ENCODE measurements around the gene RASGRF2.

DNA sequence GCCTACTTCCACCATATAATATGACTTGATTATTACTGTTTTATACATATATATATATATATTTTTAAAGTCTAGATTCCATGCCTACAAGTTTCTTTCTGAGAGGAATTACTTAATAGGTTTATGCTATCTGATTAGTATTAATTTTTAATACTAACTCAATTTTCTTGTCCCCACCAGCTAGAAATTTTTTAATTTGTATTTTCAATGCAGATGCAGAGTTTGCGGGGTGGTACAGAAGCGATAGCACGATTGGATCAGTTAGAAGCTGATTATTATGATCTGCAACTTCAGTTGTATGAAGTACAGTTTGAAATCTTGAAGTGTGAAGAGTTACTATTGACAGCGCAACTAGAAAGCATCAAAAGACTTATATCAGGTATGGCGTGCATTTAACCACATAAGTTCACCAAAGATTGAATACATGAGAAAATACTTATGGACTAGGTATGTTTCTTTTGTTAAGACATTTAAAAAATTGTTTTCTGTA lies 64.1 kb downstream of the JMY start:
- RRBS = no CpG with 5 or more reads among the region's 5 CpGs
CAGE:
- cytosol, long polyA plus RNA = no peak
- long polyA plus RNA = no peak
- nucleus, long polyA plus RNA = no peak

GRCh38 chr5:79401927-79402179 lies 112.1 kb downstream of the HOMER1 start:
CAGE:
- cytosol, long polyA plus RNA = no peak
- long polyA plus RNA = no peak
- nucleus, long polyA plus RNA = no peak

GRCh38 chr5:79618202-79618668 lies 6.0 kb downstream of the TENT2 start:
- RRBS = no CpG with 5 or more reads among the region's 3 CpGs
CAGE:
- cytosol, long polyA plus RNA = no peak
- long polyA plus RNA = no peak
- nucleus, long polyA plus RNA = no peak

- RRBS = no CpG with 5 or more reads among the region's 3 CpGs
CAGE:
- cytosol, long polyA plus RNA = no peak
- long polyA plus RNA = no peak
- nucleus, long polyA plus RNA = no peak
Measured at GRCh38 chr5:79753833-79754238, 64.2 kb downstream of the CMYA5 start.

DNA sequence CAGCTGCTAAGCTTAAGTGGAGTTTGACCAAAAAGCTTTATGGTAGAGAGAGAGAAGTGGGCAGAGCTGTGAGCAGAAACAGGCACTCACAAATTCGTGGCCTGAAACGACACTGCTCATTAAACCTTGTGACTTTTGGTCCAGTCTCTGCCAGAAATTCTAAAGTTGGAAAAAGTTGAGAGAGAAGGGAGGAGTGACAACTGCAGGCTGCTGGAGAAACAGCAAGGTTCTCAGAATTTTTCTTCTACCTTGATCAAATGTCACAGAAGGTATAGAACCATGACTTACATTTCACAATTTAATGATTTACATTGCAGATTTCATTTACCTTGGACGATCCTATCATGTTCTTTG lies 131.4 kb downstream of the MTX3 start:
- RRBS = no CpG with 5 or more reads among the region's 3 CpGs
CAGE:
- cytosol, long polyA plus RNA = no peak
- long polyA plus RNA = no peak
- nucleus, long polyA plus RNA = no peak

- RRBS = no CpG with 5 or more reads among the region's 10 CpGs
CAGE:
- cytosol, long polyA plus RNA = no peak
- long polyA plus RNA = no peak
- nucleus, long polyA plus RNA = no peak
Measured at GRCh38 chr5:79875077-79875710, 115.9 kb downstream of the MTX3 start.

DNA sequence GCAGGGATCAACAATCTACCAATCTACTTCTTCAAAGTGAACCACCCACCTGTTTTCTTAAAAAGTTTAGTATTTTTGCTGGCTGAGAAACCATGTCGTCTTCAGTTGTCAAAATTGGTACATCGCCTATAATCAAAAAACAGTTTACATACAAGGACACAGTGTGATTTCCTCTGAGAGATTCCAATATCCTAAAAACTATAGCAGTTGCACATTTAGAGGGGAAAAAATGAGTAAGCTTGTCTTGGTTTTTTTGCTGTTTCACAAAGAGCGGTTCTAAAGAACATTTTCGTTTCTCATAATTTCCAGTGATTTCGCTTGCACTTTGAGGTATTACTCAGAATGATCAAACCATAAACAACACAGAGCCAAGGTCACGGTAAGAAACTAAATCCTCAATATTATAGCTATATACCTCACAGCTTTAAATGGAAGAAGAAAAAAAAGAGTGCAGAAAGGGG lies 921 bp downstream of the MTX3 start:
- RRBS = no CpG with 5 or more reads among the region's 6 CpGs
CAGE:
- cytosol, long polyA plus RNA = no peak
- long polyA plus RNA = no peak
- nucleus, long polyA plus RNA = no peak

GRCh38 chr5:80133060-80133394 lies 97.9 kb downstream of the THBS4 start:
- RRBS = no CpG with 5 or more reads among the region's 3 CpGs
CAGE:
- cytosol, long polyA plus RNA = no peak
- long polyA plus RNA = no peak
- nucleus, long polyA plus RNA = no peak

DNA sequence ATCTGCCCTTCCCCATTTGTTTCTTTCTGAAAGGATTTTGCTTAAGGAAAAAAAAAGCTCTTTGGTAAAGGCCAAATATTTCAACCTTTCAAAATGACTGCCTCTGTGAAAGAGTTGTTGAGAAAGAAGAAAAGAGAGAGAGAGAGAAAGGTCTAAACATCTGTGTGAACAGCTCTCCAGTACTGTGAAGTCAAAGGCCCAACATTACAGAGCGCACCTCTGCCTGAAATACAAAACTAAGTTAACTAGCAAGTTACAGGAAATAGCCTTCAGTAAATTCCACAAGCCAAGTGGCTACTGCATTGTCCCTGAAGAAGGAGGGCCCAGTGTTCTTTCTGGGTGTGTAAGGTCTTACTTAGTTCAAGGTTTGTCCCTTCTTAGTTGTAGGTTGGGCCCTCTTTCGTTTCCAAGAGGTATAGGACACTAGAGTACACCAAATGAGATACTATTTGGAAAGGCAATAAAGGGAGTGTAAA lies 104.4 kb downstream of the THBS4 start:
- RRBS = no CpG with 5 or more reads among the region's 2 CpGs
CAGE:
- cytosol, long polyA plus RNA = no peak
- long polyA plus RNA = no peak
- nucleus, long polyA plus RNA = no peak

DNA sequence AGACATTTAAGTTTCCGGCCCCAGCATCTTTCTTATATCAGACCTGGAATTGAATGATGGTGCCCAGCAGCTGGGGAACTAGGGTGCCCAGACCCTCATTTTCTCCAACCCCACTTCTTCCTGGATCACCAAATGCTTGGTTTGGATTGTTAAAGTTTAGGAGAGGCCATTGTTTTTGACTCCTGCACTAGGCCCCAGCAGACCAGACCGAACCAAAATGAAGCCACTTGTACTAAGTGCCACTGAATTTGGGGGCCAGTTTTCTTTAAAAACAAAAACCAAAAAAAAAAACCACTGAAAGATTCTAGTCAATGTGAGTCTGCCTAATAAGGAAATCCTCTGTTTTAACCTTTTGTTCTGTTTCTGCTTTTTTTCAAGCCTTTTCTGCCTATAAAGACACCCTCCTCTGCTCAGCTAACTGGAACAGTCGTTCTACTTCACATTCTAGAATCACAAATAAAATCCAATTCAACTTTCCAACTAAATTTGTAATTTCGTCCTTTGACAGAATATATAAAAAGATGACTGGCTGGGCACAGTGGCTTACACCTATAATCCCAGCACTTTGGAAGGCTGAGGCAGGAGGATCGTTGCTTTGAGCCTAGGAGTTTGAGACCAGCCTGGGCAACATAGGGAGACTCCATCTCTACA lies 64.9 kb downstream of the SERINC5 start:
- RRBS = no CpG with 5 or more reads among the region's 5 CpGs
CAGE:
- cytosol, long polyA plus RNA = no peak
- long polyA plus RNA = no peak
- nucleus, long polyA plus RNA = no peak

GRCh38 chr5:80216025-80216586 lies 39.7 kb downstream of the SERINC5 start:
- RRBS = no CpG with 5 or more reads among the region's 8 CpGs
CAGE:
- cytosol, long polyA plus RNA = no peak
- long polyA plus RNA = no peak
- nucleus, long polyA plus RNA = no peak

GRCh38 chr5:80246858-80247744 lies 8.7 kb downstream of the SERINC5 start:
- RRBS = no CpG with 5 or more reads among the region's 6 CpGs
CAGE:
- cytosol, long polyA plus RNA = no peak
- long polyA plus RNA = no peak
- nucleus, long polyA plus RNA = no peak

DNA sequence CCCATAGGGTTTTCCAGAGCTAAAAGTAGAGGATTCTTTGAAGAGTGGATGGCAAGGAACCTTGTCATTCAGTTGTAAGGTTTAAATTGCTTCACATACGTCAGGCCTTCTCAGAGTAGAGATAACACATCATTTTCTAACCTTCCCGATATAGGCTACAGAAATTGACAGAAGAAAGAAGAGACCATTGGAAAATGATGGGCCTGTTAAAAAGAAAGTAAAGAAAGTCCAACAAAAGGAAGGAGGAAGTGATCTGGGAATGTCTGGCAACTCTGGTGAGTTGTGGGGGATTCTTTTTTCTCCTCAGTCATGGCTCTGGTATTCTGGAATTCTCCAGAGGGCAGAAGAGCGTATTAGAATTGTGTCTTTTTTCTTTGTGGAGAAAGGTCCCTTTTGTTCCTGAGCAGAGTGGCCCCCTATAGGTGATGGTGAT lies 1.5 kb upstream of the DHFR start:
- RRBS = no CpG with 5 or more reads among the region's 3 CpGs
CAGE:
- cytosol, long polyA plus RNA = no peak
- long polyA plus RNA = no peak
- nucleus, long polyA plus RNA = no peak

DNA sequence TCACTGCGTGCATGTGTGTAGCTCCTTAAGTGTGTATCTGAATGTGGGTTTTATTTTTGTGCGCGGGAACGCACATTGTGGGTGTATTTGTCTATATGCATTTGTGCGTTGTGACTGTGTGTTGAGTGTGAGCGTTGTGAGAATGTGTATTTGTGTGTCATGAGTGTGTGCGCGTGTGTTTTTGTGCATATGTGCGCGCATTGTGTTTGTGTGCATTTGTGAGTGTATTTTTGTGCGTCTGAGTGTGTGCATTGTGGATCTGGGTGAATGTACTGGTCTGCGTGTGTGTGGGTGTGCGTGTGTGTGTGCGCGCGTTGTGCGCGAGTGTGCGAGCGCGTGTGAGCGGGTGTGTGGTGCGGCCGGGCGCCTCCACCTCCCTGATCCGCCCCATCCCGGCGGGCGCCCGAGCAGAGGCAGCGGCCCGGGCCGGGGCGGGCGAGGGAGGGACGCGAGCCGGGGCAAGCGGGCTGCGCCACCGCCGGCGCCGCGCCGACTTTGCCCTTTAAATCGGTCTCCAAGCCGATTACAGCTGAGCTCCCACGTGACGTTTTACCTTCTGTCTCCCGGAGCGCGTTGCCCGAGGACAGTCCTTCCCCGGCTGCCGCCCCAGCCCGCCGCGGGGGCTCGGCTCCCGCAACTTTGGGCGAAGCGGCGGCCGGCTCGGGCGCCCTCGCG lies at the start of gene RASGRF2:
RASGRF2 (plus strand) TSS at position 586 of the 675 bp plus-strand sequence.
- RRBS = 3% methylated on average over 24 of the region's 69 CpGs
CAGE:
- cytosol, long polyA plus RNA = no peak
- long polyA plus RNA = no peak
- nucleus, long polyA plus RNA = no peak

- RRBS = no CpG with 5 or more reads among the region's 5 CpGs
CAGE:
- cytosol, long polyA plus RNA = no peak
- long polyA plus RNA = no peak
- nucleus, long polyA plus RNA = no peak
Measured at GRCh38 chr5:80976810-80977410, 16.7 kb downstream of the RASGRF2 start.

GRCh38 chr5:80984231-80984474 lies 24.0 kb downstream of the RASGRF2 start:
- RRBS = no CpG with 5 or more reads among the region's 4 CpGs
CAGE:
- cytosol, long polyA plus RNA = no peak
- long polyA plus RNA = no peak
- nucleus, long polyA plus RNA = no peak

GRCh38 chr5:81194838-81195396 lies 38.2 kb upstream of the CKMT2 start:
- RRBS = under 1% methylated on average over 5 of the region's 28 CpGs
CAGE:
- cytosol, long polyA plus RNA = no peak
- long polyA plus RNA = no peak
- nucleus, long polyA plus RNA = no peak

DNA sequence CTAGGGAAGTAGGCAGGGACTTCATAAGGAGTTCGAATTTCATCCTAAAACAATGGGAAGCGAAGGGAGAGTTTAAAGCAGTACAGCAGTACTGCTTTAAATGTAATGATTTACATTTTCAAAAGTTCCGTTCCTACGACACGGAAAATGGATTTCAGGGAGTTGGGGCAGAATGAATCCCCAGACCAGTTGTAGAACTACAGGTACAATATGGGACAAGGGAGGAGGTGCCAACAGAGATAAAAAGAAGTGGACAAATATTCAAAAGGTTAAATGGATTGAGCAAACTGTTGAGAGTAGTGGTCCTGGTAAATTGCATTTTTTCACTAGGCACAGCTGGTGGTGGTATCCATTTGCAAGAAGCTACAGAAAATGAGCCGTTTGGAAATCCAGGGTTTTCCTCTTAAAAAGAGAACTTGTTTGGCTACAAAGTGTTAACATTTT lies 641 bp upstream of the ZCCHC9 start:
- RRBS = no CpG with 5 or more reads among the region's 6 CpGs
CAGE:
- cytosol, long polyA plus RNA = no peak
- long polyA plus RNA = no peak
- nucleus, long polyA plus RNA = no peak

DNA sequence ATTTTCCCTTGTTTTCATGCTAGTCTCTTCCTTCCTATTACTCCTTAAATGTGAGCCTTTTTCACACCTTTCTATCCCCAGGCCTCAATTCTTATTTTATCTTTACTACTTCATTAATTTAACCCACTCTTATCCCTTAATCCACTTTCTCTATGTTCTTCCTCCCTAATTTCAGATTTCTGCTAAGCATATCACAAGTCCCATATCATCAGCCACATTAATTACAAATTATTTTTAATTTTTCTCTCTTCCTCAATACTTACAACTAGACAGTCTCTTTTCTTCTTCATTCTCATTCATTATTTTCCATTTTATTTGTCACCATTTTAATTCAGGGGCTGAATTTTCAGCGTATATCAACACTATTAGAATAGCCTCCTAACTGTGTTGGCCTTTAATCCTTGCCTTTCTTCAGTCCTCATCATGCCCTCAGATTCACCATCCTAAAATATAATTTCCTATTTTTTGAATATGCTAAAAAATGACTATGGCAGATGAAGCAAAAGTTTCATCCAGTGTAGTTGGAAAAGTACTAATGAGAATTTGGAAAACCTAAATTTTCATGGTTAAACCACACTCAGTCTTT lies 142.8 kb downstream of the SSBP2 start:
- RRBS = no CpG with 5 or more reads among the region's 1 CpG
CAGE:
- cytosol, long polyA plus RNA = no peak
- long polyA plus RNA = no peak
- nucleus, long polyA plus RNA = no peak

DNA sequence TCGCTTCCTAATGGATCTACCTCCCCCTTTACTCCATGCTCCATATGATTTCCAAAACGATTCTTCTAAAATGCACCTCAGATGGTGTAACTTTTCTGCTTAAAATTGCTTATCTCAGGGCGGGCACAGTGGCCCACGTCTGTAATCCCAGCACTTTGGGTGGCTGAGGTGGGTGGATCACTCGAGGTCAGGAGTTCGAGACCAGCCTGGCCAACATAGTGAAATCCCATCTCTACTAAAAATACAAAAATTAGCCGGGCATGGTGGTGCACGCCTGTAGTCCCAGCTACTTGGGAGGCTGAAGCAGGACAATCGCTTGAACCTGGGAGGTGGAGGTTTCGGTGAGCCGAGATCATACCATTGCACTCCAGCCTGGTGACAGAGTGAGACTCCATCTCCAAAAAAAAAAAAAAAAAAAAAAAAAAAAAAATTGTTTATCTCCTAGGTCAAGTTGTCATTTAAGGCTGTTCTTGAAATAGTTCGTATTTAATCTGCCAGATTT lies 12.1 kb downstream of the SSBP2 start:
- RRBS = no CpG with 5 or more reads among the region's 12 CpGs
CAGE:
- cytosol, long polyA plus RNA = no peak
- long polyA plus RNA = no peak
- nucleus, long polyA plus RNA = no peak

All from SK-N-SH (cell line).